Placental epithelial cell (primary cell): ENCODE measurements around the gene HELZ.

GRCh38 chr17:64787070-64787929, 125.2 kb upstream of the SMURF2 start:
- CAGE, long polyA plus RNA = no peak

DNA sequence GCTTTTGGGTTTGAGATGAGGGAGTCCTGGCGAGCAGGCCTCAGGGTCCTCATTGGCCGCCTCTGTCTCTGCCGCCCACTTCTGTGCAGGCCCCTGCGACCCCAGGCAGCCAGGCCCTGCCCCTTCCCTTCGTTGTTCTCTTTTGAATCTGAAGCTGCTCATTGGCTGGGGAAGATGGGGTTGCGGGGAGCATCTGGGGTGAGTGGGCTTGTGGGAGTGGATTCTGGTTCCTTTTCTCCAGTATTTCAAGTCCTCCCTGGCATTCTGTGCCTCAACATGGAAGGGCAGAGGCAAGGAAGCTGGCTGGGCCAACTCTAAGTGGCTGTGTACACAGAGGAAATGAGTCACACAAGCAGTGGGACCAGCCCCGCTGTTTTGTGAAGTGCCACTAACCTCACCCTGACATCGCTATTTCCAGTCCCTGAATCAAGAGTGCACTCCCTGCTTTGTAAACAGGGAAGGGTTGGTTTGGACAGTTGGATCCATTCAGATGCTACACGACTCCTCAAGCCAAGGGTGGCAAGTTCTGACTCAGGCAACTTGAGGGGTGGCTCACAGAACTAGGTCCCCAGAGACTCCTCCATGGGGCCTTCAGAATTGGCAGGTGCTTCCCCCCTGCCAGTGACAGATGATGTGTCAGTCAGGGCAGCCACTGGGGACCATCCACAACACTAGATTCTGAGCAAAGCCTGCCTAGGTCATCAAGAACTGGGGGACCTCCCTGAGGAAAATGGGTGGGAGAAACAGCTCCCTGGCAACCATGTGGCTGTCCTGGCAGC, 110.8 kb downstream of the LRRC37A3 start:
- CAGE, long polyA plus RNA = no peak

- CAGE, long polyA plus RNA = no peak
These were observed 65.6 kb downstream of the GNA13 start for GRCh38 chr17:64990810-64991388.

- CAGE, long polyA plus RNA = no peak
These were observed 58.1 kb downstream of the GNA13 start for GRCh38 chr17:64998459-64998795.

GRCh38 chr17:65013363-65014155, 43.0 kb downstream of the GNA13 start:
- CAGE, long polyA plus RNA = no peak

DNA sequence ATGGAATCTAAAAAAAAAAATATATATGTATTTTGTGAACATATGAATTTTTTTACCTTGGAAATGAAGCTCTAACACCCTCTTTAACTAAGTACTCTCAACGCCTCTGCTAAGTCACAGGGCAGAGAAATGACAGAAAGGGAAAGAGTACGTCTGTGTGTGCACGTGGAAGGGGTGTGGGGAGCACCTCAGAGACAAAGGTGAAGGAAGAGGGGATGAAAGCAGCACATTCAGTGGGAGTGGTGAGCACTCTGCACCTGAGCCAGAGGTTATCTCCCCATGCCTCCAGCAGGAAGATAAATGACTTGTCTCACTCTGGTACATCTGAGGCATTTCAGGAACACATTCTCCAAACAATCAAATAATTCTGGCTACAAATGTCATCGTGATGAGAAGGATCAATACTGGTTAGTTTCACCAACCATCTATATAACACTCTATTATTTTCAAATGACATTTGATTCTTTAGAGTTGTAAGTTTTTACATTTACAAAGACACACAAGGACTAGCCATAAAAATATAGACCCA, 15.0 kb downstream of the GNA13 start:
- CAGE, long polyA plus RNA = no peak

DNA sequence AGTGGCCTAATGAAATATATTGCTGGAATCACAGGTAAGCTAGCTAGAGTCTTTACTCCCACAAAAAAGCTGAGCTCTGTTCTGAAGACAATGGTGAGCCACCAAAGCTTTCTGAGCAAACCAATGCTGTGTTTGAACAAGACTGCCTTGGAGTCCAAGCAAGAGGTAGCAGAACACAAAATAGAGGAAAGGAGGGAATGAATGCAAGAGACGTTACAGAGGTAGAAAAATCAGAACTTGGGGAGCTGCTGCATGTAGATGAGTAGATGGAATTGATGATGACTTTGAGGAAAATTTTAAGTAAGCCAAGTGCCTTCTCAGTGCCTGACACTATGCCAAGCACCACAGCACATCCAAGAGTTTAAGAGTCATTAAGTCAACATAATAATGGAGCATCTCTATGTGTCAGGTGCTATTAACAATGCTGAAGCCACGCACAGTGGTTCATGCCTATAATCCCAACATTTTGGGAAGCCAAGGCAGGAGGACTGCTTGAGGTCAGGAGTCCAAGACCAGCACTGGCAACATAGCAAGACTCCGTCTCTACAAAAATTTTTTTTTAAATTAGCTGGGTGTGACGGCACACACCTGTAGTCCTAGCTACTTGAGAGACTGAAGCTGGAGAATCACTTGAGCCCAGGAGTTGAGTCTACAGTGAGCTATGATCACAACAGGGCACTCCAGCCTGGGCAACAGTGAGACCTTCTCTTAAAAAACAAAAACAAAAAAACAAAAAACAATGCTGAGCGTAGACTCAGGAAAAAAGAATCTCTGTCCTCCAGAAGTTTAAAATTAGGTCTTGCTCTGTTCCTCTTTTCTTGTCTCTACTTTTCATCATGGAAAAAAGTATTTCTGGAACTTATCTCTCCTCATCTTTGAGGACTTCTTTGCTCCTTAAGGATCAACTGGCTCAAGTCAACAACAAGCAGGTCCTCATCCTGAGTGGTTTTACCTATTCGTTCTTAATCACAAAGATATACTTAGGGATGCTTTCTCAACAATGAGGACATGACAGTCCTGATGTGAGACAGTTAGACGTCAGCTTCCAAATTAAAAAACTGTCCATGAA, 6.2 kb downstream of the GNA13 start:
- CAGE, long polyA plus RNA = no peak

DNA sequence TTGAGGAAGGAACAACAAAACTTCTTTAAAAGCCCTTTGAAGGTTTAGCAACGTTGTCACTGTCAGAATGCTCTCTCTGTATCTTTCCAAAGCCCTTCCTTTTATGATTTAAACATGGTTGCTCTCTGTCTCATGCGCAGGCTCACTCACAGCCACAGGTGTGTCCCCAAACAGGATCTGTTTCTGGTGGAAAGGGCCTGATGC, 9.4 kb upstream of the GNA13 start:
- CAGE, long polyA plus RNA = no peak

- CAGE, long polyA plus RNA = no peak
These were observed 9.3 kb downstream of the AXIN2 start for GRCh38 chr17:65551906-65552691.

- CAGE, long polyA plus RNA = no peak
These were observed 11.7 kb upstream of the AXIN2 start for GRCh38 chr17:65573003-65573709.

GRCh38 chr17:65712406-65712876, 151.0 kb upstream of the AXIN2 start:
- CAGE, long polyA plus RNA = no peak

GRCh38 chr17:66187162-66188031, 4.5 kb downstream of the CEP112 start:
- CAGE, long polyA plus RNA = no peak

- CAGE, long polyA plus RNA = no peak
These were observed 928 bp upstream of the APOH start for GRCh38 chr17:66230057-66230629.

GRCh38 chr17:66468213-66468795, 165.9 kb downstream of the PRKCA start:
- CAGE, long polyA plus RNA = no peak

- CAGE, long polyA plus RNA = no peak
These were observed 200.8 kb downstream of the PRKCA start for GRCh38 chr17:66503008-66503801.

GRCh38 chr17:66579391-66579908, 255.5 kb upstream of the CACNG5 start:
- CAGE, long polyA plus RNA = no peak

DNA sequence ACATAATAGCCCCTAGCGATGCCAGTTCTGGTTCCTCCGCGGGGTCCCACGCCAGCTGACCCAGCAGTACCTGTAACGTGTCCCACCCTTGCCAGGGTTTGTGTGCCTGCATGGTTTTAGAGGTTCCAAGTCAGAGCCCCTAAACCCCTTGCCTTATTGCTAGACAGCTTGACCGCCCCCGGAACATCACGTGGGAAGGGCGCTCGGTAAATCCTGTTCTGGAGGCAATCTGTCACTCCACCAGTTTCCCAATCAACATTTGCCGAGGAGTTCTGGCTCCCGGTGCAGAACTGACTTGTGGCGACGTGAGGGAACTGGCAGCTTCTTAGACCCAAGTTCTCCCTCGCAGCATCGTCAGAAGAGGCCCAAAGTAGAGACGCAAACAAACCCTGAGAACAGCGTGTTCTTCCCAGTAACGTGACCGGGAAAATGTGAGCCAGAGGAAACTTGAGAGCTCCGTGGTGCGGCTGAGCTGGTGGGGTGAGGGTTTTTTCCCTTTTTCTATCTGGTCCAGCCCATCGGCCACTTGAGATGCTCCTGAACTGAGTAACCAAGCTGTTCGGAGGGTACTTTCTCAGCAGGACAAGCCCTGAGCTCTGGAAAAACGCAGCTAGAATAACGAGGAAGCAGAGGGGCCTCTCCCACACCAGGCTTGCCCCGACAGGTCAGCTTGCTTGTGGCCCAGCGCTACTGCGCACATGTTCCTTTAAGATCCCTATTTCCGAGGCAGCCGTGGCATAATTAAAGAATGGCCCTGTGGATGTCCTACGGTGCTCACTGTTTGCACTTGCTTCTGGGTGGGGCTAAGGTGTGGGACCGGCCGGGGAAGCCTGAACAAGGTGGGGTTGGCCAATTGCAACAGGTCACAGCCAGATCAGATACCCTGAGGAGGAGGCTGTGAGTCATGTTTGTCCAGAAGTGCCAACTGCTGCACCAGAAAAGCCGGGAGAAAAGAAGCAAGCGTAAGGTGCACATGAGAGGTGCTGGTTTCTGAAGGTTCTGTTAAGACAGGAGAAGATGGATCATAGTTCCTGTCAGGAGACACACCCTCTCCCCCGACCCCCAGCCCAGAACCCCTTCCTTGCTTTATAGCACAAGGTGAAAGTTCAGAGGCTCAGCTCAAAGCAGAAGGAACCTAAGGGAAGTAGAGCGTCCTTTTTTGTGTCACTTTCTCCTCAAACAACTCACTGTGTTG, 158.7 kb upstream of the CACNG5 start:
- CAGE, long polyA plus RNA = no peak

DNA sequence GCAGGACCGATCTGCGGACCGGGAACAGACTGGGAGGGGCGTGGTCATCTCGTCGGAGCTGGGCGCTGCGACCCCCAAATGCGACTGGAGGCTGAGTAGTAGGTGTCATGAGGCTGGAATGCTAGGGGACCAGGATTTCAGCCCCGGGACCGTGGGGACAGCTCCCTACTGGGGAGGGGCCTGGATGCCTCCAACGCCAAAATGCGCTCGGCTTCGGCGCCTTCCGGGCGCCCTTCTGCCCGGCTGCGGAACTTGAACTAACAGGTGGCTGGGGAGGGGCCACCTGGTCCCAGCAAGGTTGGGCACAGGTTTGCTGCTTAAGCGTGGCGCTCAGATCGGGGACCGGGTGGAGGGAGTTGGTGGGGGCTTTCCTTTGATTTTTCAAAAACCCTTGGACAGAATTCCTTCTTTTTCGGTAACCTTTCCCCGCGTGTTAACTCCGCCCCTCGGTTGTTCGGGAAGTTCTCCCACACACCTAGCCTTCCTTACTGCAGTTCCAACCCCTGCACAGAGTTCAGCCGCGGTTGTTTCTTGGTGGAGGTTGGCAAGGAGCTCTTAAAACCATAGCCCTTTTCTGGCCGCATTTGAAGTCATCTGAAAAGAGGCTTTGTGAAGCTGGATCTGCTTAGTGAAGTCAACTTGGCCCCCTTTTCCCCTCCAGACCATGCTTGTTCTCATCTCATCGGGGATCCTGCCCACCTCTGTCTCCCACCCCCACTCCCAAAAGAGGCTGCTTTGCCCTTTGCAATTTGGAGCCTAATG, 1.6 kb downstream of the CACNG4 start:
- CAGE, long polyA plus RNA = no peak

DNA sequence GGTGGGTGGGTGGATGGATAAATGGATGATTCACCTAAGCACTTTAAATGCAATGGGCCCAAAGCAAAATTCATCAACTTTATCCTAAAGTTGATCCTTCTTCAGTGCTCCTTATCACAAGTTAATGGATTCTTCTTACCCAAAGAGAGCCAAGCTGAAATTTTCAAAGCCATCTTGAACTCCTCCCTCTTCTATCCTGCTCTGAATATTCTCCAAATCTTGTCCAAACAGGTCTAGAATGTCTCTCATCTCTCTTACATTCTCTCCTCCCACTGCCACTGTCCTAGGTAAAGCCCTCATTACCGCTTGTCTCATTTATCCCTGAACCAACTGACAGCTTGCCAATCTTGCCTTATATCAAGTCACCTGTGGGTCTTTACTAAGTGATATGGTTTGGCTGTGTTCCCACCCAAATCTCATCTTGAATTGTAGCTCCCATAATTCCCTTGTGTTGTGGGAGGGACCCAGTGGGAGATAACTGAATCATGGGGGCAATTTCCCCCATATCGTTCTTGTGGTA, 48.3 kb downstream of the HELZ start:
- CAGE, long polyA plus RNA = no peak

GRCh38 chr17:67245037-67245815, at the start of gene HELZ:
Gene HELZ, minus strand, starts transcription at chr17:67245196.
- CAGE, long polyA plus RNA = no peak